GM23338 (cell line): ENCODE measurements around a stretch of chr1.

- PRO-cap: no peak
- RAMPAGE, long total RNA: no peak
Observed at GRCh38 chr1:51955621-51956194, 34.8 kb downstream of the RAB3B start.

GRCh38 chr1:52020781-52021259 lies 12.8 kb downstream of the KTI12 start:
- PRO-cap: no peak
- RAMPAGE, long total RNA: no peak

DNA sequence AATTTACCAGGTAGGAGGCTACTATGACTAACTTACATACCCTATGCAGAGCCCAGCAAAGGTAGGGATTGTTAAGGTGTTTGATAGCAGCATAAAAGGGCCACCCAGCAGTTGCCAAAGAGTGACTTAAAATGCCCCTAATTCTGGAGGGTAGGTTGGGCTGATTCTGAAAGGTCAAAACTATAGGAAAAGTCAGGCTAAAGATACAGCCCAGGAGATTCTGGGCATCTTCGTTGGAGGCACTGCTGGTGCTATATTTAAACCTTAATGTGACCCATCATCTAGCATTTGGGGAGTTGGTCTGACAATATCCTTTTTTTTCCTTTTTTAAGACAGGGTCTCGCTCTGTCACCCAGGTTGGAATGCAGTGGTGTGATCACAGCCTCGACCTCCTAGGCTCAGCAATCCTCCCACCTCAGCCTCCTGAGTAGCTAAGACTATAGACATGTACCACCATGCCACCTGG lies 21.7 kb downstream of the BTF3L4 start:
- PRO-cap: no peak
- RAMPAGE, long total RNA: no peak

- PRO-cap: no peak
- RAMPAGE, long total RNA: no peak
Observed at GRCh38 chr1:52140795-52141337, 1.0 kb upstream of the ZFYVE9 start.

- PRO-cap: bidirectional peak, plus-strand start at chr1:52142089, minus-strand start at chr1:52142375; bidirectional peak, plus-strand start at chr1:52142922, minus-strand start at chr1:52142938
- RAMPAGE, long total RNA: no peak
Observed at GRCh38 chr1:52142327-52143316, 733 bp downstream of the ZFYVE9 start.

DNA sequence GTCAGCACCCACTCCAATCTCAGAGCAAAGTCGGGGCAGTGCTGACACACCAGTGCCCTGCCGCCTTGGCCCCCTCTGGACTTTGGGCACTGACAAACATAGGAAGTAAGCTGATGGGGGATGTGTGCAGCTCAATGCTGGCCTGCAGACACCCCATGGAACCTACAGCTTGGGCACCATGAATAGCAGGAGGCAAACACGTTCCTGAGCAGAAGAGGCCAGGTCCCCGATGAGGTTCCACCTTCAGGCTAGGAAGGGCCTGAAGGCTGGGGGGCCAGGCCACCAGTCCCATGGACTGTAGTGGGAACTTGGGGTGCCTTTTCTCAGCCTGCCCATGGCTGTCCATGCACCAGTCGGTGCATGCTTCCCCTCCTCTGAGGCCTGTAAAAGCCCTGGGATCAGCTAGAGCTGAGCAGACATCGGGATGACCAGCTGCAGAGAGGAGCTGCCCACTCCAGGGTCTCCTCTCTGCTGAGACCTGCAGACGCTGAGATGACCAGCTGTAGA lies 60.1 kb downstream of the CC2D1B start:
- PRO-cap: no peak
- RAMPAGE, long total RNA: no peak

- PRO-cap: no peak
- RAMPAGE, long total RNA: no peak
Observed at GRCh38 chr1:52477463-52477857, 73.1 kb downstream of the PRPF38A start.

DNA sequence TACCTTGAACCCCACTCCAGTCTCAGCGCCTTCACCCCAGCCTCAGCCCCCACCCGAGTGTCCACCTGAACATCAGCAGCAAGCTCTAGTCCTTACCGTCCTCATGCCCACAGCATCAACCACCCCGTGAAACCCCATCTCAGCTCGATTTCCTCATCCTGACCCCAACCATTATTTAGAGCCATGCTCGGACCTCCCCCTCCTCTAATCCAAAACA lies 638 bp downstream of the SHISAL2A start:
- PRO-cap: no peak
- RAMPAGE, long total RNA: no peak

DNA sequence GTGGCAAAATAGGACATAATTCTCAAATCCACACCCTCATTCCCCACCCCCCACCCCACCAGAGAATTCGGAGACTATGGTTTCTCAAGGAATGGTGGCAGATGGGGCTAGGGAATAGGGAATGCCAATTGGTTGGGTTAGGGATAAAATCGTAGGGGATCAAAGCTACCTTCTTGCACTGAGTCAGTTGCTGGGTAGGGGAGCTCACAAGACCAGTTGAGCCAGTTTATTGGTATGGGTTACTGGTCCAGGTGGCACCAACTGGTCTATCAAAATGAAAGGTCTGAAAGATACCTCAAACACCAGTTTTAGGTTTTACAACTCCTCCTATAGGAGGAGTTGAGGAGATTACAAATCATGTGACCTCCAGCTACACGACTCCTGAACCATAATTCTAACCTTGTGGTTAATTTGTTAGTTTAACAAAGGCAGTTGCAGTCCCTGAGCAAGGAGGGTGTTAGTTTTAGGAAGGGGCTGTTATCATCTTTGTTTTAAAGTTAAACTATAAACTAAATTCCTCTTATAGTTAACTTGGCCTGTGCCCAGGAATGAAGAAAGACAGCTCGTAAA lies 2.4 kb downstream of the SHISAL2A start:
- PRO-cap: no peak
- RAMPAGE, long total RNA: no peak

DNA sequence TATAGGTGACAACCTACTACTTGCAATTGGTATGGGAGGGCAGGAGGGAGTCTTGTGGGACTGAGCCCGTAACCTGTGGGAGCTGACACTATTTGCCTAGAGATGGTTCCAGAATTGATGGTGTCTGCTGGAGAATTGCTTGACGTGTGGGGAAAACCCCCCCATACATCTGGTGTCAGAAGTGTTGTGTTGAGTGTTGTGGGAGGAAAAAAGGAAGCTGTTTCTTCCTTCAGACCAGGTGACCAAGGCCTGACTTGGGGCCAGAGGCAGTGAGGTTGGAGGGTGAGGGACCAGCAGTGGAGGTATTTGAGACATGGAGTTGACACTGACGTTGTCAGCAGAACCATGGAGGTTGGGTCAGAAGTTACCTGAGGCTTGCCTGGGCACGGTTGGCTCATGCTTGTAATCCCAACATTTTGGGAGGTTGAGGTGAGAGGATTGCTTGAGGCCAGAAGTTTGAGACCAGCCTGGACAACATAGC lies 8.4 kb downstream of the SHISAL2A start:
- PRO-cap: no peak
- RAMPAGE, long total RNA: no peak

- PRO-cap: no peak
- RAMPAGE, long total RNA: no peak
Observed at GRCh38 chr1:52813237-52814167, 29.1 kb upstream of the ZYG11A start.

DNA sequence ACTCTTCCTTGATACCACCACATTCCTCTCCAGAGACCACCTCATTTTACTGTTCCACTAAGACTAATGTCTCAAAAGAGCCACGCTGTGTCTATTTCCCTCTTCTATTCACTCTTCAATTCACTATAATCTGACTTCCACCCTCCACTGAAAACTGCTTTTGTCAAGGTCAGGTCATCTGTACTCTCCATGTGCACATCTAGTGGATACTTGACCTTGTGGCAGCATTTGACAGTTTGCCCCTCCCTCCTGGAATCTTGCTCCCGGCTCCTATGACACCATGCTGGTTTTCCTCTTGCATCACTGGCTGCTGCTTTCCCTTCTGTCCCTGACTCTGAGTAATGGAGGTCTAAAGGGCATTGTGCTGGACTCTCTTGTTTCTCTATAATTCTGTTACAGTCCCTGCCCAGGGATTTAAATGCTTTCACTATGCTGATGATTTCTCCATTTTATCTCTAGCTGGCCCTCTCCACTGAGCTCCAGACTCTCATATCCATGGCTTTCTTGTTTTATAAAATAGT lies 37.0 kb upstream of the PODN start:
- PRO-cap: unidirectional peak, plus-strand start at position 320 of the sequence
- RAMPAGE, long total RNA: no peak

- PRO-cap: no peak
- RAMPAGE, long total RNA: no peak
Observed at GRCh38 chr1:53075491-53076132, 13.6 kb downstream of the PODN start.

DNA sequence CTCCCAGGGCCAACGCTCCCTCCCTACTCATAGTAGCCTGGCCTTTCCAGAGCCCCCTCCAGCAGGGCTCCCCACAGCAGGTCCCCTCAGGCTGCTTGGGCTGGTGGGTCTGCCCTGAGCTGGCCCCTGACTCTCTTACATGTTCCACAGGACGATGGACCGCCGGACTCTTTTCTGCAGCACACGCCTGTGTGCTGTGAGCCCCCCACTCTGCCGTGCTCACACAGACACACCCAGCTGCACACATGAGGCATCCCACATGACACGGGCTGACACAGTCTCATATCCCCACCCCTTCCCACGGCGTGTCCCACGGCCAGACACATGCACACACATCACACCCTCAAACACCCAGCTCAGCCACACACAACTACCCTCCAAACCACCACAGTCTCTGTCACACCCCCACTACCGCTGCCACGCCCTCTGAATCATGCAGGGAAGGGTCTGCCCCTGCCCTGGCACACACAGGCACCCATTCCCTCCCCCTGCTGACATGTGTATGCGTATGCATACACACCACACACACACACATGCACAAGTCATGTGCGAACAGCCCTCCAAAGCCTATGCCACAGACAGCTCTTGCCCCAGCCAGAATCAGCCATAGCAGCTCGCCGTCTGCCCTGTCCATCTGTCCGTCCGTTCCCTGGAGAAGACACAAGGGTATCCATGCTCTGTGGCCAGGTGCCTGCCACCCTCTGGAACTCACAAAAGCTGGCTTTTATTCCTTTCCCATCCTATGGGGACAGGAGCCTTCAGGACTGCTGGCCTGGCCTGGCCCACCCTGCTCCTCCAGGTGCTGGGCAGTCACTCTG lies 22.6 kb downstream of the PODN start:
- PRO-cap: no peak
- RAMPAGE, long total RNA: no peak

- PRO-cap: no peak
- RAMPAGE, long total RNA: no peak
Observed at GRCh38 chr1:53126111-53126423, 16.4 kb downstream of the SLC1A7 start.

- PRO-cap: no peak
- RAMPAGE, long total RNA: no peak
Observed at GRCh38 chr1:53172700-53173356, 23.8 kb upstream of the CPT2 start.

- PRO-cap: no peak
- RAMPAGE, long total RNA: no peak
Observed at GRCh38 chr1:53195329-53196039, 1.1 kb upstream of the CPT2 start.

DNA sequence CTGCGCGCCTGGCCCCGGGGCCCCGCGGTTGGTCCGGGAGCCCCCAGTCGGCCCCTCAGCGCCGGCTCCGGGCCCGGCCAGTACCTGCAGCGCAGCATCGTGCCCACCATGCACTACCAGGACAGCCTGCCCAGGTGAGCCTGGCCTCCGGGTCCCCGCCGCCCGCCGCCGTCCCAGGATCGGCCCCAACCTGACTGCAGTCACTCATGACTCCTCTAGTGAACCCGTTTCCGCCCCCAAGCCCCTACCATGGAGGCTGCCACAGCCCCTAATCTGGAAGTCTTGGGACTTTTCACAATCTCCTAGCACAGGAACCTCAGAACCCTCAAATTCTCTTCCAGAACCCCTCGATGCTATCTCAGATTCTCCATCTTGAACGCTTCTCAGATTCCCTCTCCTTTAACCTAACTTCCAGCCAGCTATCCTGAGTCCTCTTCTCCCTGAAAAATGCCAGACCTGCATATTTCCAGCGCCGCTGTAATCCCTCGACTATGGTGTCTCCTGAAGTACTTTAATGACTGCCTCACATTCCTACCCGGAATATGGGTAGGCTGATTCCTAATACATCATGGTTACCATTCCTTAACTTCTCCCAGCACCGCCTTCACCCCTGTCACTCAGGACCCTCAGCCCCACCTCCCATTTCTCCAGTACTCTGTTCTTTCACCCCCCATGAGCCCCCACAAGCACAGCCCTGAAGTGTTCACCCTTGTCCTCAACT lies 498 bp downstream of the CPT2 start:
- PRO-cap: bidirectional peak, plus-strand start at position 113 of the sequence, minus-strand start at position 189 of the sequence; unidirectional peak, minus-strand start at position 213 of the sequence; unidirectional peak, minus-strand start at position 516 of the sequence
- RAMPAGE, long total RNA: no peak

DNA sequence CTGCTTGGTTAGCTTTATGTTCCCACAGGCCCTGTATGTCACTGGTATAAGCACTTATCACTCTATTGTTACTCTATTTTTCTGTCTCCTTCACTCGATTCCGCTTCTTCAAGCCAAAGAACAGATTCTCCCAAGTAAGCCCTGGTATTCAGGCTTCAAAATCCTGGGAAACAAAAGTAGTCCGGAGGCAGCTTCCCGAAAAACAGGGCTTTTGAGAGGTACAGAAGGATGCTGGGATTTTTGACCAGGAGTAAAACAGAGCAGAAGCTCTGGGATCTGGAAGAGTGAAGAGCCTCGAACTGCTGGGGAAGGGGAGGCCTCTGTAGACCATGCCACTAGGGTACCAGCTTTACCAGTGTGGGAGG lies 932 bp downstream of the CZIB start:
- PRO-cap: unidirectional peak, plus-strand start at position 258 of the sequence
- RAMPAGE, long total RNA: no peak

DNA sequence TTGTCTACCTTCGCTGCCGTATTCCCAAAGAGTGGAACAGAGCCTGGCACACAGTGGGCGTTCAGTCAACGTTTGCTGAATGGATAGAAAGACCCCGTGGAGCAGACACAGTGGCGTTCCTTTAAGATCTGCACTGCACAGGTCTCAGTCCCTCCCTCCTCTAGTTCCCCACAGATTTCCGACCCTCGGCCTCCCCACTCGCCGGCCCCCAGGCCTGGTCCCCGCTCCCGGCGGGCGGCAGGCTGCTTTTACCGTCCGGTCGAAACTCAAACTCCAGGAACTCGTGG lies 266 bp downstream of the MAGOH start:
- PRO-cap: bidirectional peak, plus-strand start at position 171 of the sequence, minus-strand start outside the sequence
- RAMPAGE, long total RNA: no peak